Anterior vena cava (tissue), 1 donor: ENCODE measurements around the gene RUBCN.

DNA sequence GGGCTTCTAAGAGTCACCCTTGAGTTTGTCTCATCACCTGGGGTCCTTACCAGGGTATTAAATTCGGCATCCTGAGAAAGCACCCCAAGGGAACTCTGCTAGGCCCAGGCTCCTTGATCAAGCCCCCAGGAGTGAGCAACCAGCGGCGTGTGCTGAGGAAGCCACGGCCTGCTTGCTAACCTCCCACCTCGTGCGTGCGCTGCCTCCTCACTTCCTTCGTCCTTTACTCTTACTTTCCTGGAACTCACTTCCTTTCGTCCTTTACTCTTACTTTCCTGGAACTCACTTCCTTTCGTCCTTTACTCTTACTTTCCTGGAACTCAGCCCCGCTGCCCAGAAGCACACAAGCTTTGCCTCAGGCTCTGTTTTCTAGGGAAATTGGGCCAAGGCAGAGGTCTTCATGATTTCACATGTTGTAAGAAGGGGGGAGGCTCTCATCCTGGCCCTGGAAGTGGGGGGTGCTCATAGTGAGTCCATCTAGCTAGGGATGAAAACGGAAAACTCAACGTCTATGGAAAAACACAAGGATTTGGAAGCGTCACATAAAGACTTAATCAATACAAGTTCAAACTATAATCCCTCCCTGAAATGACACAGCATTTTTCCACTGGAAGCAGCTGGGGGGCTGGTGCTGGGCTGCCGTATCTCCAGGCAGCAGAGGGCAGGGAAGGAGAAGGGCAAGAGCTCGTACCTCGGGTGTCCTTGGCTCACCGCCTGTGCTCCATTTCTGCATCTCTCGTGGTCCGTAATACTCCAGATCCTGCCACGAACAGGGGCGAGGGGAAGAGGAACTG is 36.8 kb upstream of the BDH1 start:
- PRO-cap: no peak

DNA sequence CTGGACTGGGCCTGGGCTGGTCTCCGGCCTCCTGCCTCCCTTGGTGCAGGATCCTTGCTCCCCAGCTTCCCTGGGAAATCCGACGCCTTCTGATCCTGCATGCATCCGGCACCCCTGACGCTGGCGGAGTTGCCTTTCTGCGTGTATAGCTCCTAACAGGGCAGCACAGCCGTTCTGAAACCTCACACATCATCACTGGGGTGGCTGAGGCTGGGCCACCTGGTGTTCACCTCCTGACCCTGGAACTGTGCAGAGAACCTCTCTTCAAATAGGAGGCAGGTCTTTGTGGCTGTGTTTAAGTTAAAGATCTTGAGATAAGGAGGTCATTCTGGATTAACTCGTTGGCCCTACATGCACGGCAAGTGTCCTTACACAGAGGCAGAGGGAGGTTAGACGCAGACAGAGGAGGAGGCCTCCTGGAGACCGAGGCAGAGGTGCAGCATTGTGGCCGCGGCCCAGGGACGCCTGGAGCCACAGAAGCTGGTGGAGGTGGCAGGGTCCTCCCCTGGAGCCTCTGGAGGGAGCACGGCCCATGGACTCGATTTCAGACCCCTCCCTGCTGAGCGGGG is 77.5 kb downstream of the RUBCN start:
- PRO-cap: no peak

DNA sequence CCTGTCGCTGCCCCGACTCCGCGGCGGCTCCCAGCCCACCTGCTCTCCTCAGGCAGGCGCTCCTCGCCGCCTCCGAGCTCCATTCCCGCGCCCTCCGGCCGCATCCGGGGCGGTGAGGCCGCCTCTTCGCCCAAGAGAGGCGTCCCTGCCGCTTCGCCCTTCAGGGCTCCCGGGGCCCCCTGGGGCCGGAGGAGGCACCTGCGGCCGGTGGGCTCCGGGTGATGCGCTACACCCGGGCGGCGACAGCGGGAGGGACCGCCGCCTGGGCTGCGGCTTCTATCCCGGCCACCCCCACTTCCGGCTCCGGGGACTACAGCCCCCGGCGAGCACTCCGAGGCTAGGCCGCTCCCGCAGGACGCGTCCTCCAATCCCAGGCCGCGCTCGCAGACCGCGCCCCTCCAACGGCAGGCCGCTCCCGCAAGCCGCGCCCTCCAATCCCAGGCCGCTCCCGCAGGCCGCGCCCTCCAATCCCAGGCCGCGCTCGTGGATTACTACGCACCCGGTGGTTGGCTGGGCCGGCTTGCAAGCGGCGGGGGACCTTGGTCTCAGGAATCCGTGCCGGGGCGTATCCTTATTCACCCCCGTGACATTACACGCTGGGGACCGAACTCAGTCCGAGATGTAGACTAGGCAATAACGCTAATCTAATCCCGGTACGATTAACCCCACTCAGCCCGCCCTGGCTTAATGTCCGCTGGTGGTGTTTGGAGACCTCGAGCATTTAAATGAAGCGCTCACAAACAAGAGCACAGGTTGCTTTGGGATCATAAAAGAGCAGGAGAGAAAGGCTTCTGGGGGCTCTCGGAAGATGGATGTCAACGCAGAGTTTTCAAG is at the start of gene RUBCN:
Gene RUBCN (minus strand): TSS at position 289 of the 834 bp plus-strand sequence.
- PRO-cap: bidirectional peak, plus-strand start at position 473 of the sequence, minus-strand start at position 299 of the sequence

GRCh38 chr3:198038863-198039432 is 78.9 kb downstream of the LMLN start:
- PRO-cap: no peak

GRCh38 chr3:198106086-198106498 is 146.1 kb downstream of the LMLN start:
- PRO-cap: no peak